LNCaP clone FGC (cell line): ENCODE data around the genes SYTL3, EZR and FNDC1.

DNA sequence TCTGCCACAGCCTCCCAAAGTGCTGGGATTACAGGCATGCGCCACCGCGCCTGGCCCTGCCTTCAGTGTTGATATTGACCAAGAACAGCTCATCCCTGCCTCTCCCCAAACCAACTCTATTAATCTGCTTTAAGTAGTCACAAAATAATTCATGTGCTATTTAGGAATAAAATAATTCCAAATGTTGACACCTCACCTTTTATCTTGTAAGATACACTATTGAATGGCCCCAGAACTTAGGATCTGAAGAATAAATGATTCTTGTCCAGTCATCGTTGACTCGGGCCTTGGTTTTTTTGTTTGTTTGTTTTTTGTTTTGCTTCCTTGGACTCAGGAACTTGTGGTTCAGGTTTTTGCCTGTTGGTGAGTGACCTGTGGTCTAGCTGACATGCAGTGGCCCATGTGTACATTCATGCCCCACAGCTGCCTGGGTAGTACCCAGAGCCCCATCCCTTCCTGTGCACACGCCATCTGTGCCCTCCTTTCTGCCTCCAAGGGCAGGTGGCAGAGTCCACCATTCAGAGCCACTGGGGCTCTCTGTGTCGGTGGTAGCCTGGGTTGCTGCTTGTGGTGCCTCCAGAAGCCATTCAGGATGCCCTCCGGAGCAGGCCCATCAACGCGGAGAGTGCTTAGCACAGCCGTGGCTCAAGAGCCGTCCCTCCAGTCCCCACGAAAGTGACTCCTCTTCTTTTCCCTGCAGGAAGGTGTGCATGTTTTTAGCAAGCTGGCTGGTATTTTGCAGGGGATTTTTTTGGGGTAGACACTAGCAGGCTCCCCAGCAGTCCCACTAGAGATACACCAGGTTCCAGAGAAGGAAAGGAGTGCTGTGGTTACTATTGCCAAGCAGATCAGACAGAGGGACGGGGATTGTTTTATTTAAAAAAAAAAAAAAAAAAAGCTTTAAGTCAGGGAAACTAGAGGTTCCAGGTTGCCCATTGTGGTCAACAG, 85.9 kb downstream of the SYNJ2 start:
- RRBS, 2 experiments = no CpG with 5 or more reads among the region's 14 CpGs

- RRBS, 2 experiments = no CpG with 5 or more reads among the region's 6 CpGs
Observed at GRCh38 chr6:158087464-158087847, 80.6 kb downstream of the SERAC1 start.

DNA sequence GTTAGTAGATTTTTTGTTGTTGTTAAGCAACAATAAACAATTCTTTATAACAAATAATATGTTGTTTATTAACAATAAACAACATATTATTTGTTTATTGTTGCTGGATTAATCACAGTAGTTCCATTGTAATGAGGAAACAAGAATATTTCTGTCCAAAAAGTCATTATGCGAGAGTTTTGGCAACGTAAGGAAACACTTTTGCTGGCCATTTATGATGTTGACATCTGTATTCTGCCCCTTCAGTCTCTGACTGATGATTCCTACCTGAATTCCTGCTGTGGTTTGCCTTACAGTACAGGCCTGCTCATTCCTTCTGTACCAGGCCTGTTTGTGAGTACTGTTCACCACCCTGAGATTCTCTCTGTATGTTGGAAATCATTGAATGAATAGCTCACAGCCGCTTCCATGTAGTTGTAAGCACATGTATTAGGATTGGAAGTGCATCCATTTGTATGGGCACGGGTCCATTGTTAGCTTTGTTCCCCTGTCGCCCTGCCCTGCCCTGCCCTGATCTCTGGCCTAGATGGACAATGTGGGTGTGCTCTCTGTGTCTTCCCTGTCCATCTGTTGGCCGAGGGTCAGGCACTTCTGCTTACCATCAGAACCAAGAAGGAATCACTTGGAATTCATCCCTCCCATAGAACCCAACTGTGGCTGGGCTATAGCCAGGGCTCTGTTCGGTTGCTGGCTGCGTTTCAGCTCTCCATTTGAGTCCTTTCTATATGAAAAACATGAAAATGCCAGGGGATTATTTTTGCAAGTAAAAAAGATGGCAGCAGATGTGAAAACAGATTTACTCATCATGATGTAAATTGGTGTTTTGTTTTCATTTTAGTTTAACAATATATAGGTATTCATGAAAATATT, 26.8 kb upstream of the TULP4 start:
- RRBS, 2 experiments = no CpG with 5 or more reads among the region's 8 CpGs

GRCh38 chr6:158323265-158323763, 11.0 kb downstream of the TULP4 start:
- RRBS, 2 experiments = no CpG with 5 or more reads among the region's 3 CpGs

DNA sequence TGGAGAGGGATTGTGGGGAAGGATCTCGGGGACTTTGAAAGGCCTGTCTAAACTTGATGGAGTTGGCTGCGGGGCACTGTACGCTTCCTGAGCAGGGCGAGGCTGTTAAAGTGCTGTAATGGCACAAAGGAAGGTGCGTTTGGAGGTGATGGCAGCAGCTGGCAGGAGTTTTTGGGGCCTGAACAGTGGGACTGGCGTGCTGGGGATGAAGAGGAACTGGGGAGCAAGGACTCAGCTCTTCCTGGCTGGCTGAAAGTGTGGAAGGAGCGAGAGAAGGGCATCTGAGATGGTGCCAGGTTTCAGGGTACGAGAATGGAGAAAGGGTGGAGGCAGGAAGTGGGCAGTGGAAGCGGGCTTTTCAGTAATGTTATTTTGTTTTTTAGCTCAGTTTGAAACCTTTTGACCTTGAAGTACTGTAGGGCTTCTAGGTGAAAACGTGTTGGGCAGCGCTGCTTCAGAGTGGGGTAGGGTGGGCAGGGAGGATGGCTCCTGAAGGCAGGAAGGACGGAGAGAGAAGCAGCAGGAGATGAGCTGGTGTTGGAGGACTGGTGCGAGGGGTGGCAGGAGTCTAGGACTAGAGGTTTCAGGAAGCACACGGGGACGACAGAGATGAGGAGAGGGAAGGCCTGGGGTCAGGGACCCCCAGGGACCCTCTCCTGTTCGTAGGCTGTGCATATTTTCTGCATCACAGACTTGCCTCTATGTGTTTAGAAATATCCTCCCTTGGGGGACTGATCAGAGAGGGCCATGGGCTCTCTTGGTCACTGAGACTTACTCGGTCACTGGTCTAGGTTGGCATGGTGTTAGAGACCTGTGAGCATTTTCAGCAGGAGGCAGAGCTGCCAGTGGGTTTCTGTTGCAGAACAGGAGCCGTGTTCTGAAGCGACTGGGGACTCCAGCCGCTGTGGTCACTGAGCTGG, 8.2 kb downstream of the TMEM181 start:
- RRBS, 2 experiments = no CpG with 5 or more reads among the region's 20 CpGs

DNA sequence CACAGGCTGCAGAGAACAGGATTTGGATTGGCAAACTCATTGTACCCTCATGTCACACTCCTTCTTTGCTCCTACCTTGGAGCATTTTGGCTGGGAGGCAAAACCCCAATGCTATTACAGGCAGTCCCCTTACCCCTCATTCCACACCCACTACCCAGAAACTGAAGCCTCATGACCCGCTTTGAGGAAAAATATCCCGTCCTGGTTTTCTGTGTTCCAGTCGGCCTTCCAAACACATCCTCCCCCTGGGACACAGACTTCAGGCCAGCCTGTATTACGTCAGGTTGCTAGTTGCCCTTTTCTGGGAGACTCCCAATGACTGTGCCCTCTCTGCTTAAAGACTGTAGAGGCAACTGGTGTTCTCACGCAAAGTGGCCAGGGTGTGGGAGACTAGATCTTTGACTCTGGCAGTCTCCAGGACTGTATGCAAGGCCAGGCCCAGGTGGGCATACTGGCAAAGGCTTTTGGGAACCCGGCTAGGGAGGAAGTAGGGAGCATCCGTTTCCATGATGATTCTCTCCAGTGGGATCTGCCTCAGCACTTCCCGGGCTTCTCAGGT, 35.1 kb downstream of the DYNLT1 start:
- RRBS, 2 experiments = 84 to 90% methylated on average over 2 of the region's 8 CpGs

DNA sequence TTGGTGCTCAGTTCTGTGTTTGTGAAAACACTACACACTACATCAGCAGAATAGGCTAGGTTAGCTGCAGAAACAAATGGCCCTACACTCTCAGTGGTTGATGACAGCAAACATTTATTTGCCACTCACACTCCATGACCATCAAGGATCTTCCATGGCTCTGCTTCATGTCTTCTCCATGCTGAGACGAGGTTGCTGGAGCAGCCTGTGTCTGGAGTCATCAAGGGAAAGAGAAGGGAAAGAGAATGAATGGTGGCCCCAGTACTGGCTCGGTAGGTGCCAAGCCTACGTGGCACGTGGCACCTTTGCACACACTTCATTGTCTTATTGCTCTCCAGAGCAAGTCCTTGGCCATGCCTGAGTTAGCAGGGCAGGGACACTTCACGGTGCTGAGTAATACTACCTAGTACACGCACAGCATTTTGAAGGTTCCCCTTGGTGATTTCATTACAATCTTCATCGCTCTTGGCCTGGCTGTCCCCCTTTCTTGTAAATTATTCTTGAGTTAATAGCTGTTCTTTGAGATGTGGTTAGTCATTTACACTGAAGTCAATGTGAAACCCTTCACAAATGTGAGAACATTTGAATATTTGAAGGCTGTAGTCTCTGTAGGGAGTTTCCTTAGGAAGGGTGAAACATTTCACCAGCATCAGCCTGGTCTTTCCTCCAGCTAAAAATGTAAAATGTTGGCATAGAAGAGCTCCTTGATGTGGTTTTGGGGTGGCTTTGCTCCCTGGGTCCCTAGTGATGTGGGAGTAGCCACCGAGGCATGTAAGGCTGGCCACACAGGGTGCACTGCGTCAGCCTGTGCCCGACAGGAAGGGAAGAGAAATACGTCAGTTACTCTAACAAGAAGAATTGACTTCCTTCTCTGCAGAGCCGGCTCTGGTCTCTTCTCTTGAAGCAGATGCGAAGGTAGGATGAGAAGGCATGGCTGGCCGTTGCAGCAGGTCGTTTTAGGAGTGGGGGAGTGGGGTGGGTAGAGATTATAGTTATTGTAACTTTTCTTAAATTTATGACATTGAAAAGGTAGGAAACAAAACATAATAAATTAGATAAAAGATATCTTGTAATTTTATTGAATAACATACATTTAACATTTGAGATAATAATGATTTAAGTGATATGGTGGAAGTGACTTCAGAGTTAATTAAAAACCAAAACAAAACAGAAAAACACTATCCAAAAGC, at the start of gene SYTL3:
TSS of gene SYTL3 (plus strand) at position 891 of the 1,190 bp plus-strand sequence.
- RRBS, 2 experiments = no CpG with 5 or more reads among the region's 15 CpGs

DNA sequence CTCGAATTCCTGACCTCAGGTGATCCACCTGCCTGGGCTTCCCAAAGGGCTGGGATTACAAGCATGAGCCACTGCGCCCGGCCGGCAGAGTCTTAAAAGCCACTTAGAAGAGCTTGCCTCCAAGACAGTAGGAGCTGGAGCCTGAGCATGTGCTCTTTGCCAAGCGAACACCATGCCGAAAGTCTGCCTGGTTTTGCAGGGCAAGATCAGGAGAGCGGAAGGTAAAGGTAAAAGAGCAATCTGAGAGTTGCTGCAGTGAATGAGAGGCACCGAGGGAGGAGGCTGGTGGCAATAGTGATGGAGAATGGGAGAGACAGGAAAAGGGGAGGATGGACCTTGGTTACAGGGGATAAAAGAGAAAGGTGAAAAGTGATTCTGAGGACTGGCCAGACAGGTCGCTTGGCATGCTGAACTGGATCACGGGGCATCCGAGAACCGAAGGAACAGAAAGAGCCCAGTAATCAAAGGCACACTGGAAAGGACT, 18.6 kb downstream of the SYTL3 start:
- RRBS, 2 experiments = no CpG with 5 or more reads among the region's 12 CpGs

- RRBS, 2 experiments = no CpG with 5 or more reads among the region's 6 CpGs
Observed at GRCh38 chr6:158673733-158673932, 23.8 kb downstream of the SYTL3 start.

- RRBS, 2 experiments = no CpG with 5 or more reads among the region's 37 CpGs
Observed at GRCh38 chr6:158766882-158768050, 51.9 kb downstream of the EZR start.

DNA sequence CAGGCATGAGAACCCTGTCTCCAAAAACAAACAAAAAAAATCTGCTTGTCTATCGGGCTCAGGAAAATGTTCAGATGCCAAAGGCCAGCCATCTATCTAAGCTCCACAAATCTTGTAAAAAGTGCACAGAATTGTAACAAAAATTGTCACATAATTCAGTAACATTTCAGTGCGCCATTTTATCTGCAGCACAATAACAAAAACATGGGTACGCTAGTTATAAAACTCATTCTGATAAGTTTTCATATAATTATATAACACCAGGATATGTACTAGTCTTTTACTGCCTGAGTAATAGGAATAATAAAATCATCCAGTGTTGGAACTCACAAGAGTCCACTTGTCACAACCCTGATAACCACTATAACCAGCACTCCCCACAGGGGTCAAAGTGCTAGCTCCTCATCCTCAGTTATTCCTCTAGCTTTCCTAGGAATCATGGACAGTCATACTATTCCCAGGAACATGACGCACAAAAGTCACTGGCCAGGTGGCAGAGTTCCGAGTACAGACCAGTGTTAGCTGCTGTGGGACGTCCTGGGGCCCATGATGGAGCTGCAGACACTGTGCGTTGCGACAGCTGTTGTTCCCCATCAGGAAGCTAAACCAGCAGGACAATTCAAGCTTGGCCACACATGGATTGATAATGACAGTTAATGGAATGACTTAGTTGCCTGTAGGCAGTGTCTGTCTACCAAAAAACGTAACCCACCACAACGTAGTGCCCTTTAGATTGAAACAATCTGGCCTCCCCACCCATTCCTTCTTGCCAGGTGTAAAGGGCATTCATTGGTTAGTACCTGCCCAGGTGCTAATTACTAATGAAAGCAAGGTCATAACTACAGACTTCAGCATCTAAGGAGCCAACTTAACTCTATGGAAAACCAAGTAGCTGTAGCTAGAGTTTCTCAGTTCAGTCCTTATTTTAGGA, 17.5 kb downstream of the EZR start:
- RRBS, 2 experiments = no CpG with 5 or more reads among the region's 10 CpGs

GRCh38 chr6:158812788-158813628, 6.2 kb downstream of the EZR start:
- RRBS, 2 experiments = no CpG with 5 or more reads among the region's 10 CpGs

DNA sequence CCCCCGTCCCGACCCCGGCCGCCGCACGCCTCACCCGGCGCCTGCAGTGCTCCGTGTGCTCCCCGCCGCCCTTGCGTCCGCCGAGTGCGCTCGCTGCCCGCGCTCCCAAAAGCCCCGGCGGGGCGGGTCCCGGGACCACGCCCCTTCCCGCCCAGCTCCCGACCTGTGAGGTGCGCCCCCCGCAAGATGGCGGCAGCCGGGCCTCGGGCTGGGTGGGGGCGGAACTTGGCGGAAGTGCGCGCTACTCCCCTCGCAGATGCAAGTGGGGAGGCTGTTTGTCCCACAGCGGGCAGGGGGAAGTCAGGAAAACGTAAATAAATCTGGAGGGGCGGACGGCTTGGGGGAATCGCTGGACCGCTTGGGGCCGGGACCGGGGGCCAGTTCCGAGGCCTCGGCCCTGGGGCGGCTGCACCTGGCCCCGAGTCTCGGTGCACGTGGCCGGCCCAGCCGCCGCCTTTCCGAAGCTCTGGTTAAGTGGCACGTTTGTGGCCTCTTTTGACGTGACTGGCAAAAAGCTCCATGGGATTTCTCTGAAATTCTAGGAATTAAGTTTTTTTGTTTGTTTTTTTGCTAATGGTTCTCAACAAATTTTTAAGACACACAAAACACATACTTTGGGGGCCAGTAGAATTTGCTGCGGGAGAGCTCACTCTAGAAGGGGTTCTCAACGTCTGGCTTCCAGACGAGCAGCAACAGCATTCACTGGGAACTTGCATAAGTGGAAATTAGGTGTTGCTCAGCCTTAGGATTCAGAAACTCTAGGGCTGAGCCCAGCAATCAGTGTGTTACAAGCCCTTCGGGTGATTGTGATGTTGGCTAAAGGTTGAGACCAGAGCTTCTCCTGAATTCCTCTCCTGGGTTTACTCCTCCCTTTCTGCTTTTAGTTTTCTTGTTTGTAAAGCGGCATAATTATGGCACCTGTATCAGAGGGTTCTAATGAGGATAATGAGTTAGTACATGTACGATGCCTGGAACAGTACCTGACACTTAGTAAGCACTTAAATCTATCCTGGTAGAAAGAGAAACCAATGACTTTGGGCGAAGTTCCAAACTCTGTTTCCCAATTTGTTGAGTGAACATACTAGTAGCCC, at the start of gene EZR:
TSS of gene EZR (minus strand) at position 86 of the 1,091 bp plus-strand sequence.
- RRBS, 2 experiments = 2 to 3% methylated on average over 22 of the region's 62 CpGs

DNA sequence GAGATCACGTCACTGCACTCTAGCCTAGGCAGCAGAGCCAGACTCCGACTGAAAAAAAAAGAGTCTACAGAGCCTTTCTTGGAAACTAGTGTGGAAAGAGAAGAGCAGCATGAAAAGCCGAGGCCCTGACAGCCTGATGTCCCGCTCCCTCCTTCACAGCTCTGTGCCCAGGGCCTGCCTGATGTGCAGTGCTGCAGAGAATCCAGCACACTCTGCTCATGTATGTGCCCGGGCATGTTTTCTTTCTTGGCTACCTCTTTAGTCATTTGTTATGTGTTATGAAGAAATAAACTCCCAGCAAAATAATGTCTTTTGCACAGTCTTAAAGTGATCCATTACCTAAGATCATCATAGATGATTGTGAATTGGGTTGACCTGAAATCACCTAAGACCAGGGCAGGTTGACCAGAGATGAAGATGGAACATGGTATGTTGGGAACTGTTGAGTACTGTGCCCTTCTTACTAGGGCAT, 78.1 kb upstream of the EZR start:
- RRBS, 2 experiments = no CpG with 5 or more reads among the region's 5 CpGs

DNA sequence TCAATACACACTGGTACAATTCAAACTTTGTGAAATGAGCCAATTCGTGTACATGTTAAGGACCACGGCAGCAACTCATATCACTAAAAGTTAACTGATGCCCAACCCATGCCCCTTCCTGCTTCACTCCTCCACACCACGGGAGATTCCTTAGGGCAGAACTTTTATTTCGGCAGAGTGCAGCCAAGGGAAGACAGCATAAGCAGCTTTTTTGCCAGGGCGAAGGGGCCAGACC, 942 bp downstream of the RSPH3 start:
- RRBS, 2 experiments = no CpG with 5 or more reads among the region's 5 CpGs

DNA sequence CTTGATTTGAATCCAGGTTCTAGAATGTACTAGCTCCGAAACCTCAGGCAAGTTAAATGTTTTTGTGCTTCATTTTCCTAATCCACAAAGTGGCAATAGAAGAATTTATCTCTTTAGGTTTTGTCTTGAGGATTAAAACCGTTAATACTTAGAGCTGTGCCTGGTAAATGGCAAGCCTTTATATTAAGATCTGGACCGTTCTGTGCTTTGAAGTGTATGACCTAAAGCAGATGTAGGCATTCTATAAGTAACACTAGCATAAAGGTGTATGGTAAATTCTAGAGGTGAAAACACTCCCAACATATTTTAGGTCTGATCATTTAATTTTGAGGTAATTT, 596 bp upstream of the RSPH3 start:
- RRBS, 2 experiments = no CpG with 5 or more reads among the region's 3 CpGs

DNA sequence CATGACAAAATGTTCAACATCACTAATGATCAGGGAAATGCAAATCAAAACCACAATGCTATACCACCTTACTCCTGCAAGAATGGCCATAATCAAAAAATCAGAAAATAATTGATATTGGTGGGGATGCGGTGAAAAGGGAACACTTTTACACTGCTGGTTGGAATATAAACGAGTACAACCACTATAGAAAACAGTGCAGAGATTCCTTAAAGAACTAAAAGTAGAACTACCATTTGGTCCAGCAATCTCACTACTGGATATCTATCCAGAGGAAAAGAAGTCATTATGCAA, 37.5 kb upstream of the TAGAP start:
- RRBS, 2 experiments = no CpG with 5 or more reads among the region's 2 CpGs

DNA sequence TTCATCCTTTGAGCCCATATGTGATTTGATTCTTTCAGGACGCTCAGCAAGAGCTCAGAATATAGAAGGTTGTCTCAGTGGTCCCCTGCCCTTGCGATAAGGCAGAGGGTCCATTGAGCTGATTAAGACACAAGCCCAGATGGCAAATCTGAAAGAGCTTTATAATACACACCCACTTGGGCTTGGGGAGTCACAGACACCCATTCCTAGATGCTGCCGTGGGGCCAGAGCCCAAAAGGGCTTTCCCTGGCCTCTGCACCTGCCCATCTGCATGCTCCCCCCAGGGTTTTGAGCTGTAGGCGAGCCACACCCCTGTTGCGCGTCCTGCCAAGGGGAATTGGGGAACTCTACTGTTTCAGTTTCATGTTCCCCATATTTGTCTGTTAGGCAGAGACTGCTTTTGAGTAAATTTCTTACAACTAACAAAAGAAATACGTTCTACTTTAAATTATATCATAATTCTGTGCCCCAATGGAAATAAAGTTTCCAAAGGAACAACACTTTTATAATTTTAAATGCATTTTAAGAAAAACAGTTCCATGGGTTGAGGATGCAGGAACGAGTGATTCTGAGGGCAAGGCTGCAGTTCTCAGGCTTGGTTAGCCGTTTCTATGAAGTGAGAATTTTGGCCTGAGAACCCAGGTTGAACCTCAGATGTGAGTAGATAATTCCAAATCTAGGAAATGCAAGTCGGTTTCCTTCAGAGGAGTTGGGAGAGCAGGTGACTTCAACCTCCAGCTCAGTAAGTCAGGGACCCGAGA, 52.8 kb upstream of the FNDC1 start:
- RRBS, 2 experiments = no CpG with 5 or more reads among the region's 11 CpGs

DNA sequence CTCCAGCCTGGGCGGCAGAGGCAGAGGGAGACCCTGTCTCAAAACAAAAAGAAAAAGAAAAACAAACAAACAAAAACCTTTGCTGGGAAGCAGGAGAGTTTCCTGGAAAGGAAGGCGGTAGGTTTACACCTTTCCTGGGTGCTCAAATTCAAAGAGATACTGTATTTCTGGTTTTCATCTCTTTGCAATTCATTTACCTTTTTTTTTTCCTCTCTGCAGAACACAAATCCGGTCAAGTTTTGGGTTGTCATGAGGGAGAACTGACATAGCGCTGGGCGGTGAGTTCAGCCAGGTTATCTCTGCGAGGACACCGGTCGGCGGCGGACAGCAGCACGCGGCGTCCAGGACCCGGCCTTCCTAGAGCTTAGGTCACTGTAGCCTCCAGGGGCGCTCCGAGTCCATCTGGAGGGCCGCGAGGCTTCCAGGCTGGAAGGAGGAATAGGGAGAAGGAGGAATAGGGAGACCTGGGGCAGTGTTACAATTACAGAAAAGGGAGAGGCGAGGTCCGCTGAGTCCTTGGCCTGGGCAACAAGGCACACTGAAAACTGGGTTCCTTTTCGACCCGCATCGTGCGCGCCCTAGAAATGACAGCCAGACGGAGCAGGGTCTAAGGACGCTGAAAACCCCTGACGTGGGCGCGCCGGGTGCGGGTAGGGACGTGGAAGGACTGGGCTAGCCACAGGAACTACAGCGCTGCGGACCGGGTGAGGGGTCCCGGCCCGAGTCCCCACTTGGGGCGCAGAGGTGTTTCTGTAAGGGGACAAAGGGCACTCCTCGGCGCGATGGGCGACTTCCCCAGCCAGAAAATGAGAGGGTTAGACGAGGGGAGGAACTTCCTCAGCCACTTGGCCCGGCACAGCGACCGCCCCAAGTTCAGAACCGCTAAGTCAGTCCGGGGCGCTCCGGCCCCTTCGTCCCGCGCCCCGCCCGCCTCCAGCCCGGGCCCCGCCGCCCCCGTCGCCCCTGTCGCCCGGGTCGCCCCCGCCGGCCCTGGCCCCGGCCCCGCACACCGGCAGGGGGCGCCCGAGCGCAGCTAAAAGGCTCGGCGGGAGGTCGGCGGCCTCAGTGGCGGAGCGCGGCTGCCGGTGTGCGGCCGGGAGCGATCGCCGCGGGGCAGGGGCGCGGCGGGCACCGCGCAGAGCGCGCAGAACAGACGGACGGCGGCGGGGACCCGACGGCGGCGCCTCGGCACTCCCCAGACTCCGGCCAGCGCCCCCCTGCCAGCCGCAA, at the start of gene FNDC1:
TSS of gene FNDC1 (plus strand) at position 1,065 of the 1,230 bp plus-strand sequence.
- RRBS, 2 experiments = 24 to 29% methylated on average over 42 to 50 of the region's 105 CpGs

GRCh38 chr6:159780834-159781480, 8.4 kb downstream of the TCP1 start:
- RRBS, 2 experiments = no CpG with 5 or more reads among the region's 1 CpG